ENCODE data around the genes ZFP62, TRIM41 and RACK1.

DNA sequence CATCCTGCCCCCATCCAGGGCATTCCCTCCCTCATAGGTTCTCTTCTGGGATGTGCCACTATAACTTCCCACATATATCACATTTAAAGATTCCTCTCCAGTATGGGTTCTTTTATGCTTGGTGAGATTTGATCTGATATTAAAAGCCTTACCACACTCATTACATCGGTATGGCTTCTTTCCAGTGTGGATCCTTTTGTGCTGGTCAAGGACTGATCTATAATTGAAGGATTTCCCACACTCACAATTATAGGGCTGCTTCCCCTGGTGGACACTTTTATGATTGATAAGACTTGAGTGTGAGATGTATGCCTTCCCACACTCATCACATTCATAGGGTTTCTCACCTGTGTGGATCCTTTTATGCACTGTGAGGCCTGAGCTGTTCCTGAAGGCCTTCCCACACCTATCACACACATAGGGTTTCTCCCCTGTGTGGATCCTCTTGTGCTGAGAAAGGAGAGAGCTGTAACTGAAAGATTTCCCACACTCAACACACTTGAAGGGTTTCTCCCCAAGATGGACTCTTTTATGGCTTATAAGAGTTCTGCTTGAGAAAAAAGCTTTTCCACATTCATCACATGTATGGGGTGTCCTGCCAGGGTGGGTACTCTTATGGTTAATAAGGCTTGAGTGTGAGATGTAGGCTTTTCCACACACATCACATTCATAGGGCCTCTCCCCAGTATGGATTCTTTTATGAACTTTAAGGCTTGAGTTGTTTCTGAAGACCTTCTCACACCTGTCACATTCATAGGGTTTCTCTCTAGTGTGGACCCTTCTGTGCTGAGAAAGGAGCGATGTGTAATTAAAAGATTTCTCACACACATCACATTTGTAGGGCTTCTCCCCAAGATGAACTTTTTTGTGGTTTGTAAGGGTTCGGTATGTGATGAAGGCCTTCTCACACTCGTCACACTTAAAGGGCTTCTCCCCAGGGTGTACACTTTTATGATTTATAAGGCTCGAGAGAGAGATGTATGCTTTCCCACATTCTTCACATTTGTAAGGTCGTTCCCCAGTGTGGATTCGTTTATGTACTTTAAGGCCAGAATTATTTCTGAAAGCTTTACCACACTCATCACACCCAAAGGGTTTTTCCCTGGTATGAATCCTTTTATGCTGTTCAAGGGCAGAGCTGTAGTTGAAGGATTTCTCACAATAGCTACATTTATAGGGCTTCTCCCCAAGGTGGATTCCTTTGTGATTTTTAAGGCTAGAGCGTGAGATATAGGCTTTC is 11.8 kb downstream of the ZFP62 start:
- PRO-cap, result no peak

DNA sequence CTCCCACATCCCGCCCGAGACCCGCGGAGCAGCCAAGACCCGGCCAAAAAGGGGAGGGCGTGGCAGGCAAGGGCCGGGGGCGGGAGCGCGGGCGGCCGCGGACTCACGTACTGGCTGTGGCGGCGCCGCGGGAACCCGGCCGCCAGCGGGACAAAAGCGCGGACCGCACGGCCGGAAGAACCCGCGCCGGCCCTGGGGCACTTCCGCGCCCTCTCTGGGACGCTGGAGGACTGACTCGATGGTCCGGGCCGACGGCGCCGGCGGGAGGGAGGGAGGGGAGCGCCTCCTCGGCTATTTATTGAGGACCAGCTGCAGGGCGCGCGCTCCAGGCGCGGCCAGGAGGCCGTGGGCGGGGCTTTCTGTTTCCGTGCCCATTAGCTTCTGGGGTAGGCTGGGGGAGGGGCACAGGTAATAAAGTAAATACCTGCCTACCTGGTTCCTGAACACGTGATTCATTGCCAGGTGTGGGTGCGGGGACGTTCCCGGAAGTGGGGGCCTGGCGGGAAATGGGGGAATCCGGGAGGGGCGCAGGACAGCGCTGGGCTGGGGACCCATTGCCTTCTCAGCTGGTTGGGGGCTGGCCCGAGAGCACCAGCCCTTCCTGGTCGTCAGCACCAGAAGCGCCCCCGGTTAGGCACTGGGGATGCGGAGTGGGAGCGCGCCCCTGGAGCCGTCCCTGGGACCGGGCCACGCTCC is at the start of gene ZFP62:
TSS of gene ZFP62 (minus strand) at position 169 of the 696 bp plus-strand sequence.
- PRO-cap, result bidirectional peak, plus-strand start at position 298 of the sequence, minus-strand start at position 131 of the sequence

GRCh38 chr5:180869576-180870189 is 8.6 kb upstream of the ZFP62 start:
- PRO-cap, result no peak

GRCh38 chr5:181059128-181059938 is 19.3 kb downstream of the BTNL9 start:
- PRO-cap, result no peak

GRCh38 chr5:181098199-181098573 is 32.8 kb downstream of the OR2V1 start:
- PRO-cap, result no peak

DNA sequence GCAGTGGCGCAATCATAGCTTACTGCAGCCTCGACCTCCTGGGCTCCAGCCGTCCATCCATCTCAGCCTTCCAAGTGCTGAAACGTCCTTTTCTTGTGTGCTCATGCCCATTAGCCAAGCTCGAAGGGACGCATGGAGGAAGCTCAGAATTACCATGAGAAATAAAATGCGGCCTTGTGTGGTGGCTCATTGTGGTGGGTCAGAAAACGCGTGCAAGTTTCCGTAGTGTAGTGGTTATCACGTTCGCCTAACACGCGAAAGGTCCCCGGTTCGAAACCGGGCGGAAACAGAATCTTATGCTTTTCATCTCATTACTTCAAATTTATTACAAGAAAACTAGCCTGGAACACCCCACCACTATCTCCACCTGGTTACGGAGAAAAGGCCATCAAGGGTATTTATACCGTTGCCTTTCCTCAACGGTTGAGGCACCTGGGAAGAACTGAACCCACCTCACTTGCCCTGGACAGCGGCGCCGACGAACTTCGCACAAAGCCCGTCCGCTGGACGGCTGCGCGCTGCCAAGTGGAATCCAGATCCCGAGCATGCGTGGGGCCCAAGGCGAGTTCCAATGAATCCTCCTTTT is 16.6 kb downstream of the OR2V2 start:
- PRO-cap, result unidirectional peak, minus-strand start at position 64 of the sequence; bidirectional peak, plus-strand start at position 217 of the sequence, minus-strand start at position 64 of the sequence

DNA sequence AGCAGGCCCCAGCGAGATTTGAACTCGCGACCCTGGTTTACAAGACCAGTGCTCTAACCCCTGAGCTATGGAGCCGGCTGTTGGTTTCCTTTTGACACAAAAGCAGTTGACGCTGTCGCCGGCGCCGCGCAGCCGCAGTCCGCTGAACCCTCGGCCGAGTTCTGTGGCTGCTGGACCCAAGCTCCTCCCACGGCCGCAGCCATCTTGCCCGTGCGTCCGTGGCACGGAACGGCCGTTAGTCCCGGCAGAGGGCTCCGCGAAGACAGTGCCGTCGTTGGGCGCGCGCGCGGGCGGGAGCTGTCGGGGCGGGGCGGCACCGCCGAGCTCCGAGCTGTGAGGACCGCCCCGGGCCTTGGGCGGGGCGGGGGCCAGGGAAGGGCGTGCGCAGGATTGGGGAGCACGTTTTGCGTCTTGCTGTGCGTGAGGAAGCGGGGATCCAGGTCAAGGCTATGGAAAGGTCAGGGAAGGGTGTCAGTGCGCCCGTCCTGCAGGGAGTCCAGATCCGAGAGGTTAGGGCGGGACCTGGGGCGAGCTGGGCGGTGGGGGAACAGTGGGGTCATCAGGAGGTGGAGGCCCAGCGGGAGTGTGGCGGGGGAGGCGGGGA is 13.2 kb downstream of the TRIM7 start:
- PRO-cap, result bidirectional peak, plus-strand start at position 238 of the sequence, minus-strand start at position 82 of the sequence

DNA sequence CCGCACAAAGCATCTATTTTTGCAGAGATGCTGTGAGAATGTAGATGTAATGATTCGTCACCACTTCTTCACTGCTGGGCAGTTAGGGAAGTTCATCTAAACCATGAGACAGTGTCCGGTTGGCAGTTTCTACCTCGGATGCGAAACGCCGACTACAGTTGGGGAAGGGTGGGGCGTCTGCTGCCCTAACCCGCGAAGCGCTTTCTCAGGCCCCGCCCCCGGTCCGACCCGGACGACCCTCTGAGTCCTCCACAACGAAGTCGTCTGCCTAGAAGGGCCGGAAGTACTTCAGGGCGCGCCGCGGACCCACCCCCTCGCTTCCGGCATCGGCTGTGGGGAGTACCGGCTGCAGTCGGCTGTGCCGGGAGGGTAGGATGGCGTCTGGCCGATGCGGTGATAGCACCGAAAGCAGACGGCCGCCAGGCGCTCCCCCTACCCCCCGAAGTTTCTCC is at the start of gene TRIM41:
TSS of gene TRIM41 (plus strand) at position 317 of the 452 bp plus-strand sequence.
- PRO-cap, result bidirectional peak, plus-strand start at position 359 of the sequence, minus-strand start at position 156 of the sequence

GRCh38 chr5:181234626-181235532 is 8.8 kb downstream of the RACK1 start:
- PRO-cap, result no peak

- PRO-cap, result bidirectional peak, plus-strand start at chr5:181243252, minus-strand start at chr5:181243241; bidirectional peak, plus-strand start at chr5:181243712, minus-strand start at chr5:181243378; bidirectional peak, plus-strand start at chr5:181243970, minus-strand start at chr5:181243901
Measured at GRCh38 chr5:181243043-181244065, at the start of gene RACK1. Gene RACK1 (minus strand): TSS chr5:181243906.

GRCh38 chr5:181245520-181246013 is 1.9 kb upstream of the RACK1 start:
- PRO-cap, result no peak

- PRO-cap, result no peak
Measured at GRCh38 chr5:181265053-181265517, 4.1 kb upstream of the TRIM52 start.

- PRO-cap, result bidirectional peak, plus-strand start at chr5:181267679, minus-strand start at chr5:181267525
Measured at GRCh38 chr5:181267200-181267774, 6.3 kb upstream of the TRIM52 start.

Data from endothelial cell (in vitro differentiated cells).